ENCODE data around the genes TMEM92, CHAD, MYCBPAP, EPN3 and ABCC3.

DNA sequence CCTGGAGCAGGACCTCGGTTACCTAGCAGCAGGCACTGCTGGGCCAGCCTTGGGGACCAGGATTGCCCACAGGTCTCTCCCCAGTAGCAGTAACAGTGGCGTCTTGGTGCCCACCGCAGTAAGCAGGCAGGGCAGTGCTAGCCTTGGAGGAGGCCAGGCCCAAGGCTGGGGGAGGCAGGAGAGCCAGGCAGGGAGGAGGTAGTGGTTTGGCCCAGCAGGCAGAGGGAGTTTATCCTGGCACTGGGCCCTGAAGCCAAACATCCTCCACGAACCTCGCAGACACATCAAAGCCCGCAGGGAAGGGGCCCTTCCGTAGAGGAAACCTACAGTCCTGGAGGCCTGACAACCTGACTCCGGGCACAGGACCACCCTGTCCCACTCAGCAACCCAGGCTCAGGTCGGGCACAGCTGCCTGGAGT lies 7.7 kb upstream of the TMEM92 start:
- PRO-cap, result no peak
- RAMPAGE, long total RNA, 4 experiments, result no peak in any of the 4 experiments

- PRO-cap, result no peak
- RAMPAGE, long total RNA, 4 experiments, result no peak in any of the 4 experiments
Measured at GRCh38 chr17:50274227-50275010, at the start of gene TMEM92. Gene TMEM92, plus strand, starts transcription at chr17:50274466.

DNA sequence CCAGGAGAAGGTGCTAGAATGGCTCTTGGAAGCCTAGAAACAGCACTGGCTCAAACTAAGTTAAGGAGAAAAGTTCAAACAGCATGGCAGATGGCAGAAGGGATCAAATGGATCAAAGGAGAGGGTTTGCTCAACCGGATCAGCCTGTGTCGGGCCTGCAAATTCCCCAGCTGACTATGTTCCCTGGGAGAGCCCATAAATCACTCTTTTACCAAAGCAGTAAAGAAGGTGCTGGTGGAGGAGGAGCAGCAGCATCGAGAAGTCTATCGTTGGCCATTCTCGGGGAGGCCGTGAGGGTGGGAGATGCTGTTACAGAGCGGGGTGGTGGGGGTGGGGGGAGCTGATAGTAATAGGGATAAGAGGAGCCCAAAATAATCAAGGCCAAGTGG lies 27.0 kb upstream of the XYLT2 start:
- PRO-cap, result no peak
- RAMPAGE, long total RNA, 4 experiments, result no peak in any of the 4 experiments

DNA sequence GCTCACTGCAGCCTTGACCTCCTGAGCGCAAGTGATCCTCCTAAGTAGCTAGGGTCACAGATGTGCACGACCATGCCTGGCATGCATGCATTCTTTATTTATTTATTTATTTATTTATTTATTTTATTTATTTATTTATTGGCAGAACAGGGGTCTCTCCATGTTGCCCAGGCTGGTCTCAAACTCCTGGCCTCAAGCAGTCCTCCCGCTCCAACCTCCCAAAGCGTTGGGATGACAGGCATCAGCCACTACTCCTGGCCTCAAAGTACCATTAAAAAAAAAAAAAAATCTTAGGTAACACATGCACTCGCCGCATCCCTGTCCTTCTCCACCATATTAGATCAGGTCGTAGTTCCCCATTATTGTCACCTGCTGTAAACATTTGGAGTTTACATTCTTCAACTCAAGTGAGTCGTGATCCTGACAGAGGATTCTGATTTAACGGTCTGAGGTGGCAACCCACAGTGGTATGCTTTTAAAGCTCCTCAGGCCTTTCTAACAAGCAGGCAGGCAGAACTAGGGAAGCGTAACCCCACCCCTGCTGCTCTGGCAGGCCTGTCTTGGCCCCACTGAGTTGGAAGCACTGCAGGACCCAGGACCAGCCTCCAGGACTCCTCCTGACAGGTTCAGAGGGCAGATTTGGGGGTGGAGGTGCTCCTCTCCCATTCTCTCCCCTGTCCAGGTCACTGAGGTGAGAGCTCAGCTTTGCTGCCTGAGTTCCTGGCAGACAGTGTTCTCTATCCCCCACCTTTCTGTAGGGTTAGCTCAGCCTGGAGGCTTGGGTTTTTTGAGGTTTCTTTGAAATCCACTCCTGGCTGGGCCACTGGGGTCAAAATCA lies 9.9 kb downstream of the MRPL27 start:
- PRO-cap, result no peak
- RAMPAGE, long total RNA, 4 experiments, result no peak in any of the 4 experiments

DNA sequence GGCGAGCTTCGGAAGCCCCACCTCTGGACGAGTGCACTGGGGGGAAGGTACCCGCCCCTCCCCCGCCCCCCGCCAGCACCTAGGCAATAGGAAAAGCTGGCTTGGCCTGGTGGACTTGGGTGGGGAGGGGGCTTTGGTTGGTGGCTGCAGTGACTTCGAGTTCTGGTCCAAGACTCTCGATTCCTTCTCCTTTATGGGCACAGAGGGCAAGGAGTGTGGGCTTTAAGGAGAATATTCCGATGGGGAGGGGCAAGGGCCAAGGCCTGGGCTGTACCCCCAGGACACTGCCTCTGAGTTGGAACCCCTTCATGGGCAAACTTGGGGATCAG lies 401 bp downstream of the ACSF2 start:
- PRO-cap, result no peak
- RAMPAGE, long total RNA, 4 experiments, result no peak in any of the 4 experiments

DNA sequence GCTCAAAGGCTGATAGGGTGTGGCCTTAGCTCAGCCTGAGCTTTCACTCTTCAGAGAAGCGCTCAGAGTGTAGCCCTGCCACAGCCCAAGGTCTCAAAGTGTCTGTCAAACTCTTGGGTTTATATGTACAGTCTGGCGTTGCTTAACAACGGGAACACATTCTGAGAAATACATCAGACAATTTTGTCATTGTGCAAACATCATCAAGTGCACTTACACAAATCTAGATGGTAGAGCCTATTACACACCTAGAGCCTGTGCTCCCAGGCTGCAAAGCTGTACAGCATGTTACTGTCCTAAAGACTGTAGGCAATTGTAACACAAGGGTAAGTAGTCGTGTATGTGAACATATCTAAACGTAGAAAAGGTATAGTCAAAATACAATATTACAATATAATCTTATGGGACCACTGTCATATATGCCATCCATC lies 20.8 kb downstream of the CHAD start:
- PRO-cap, result no peak
- RAMPAGE, long total RNA, 4 experiments, result no peak in any of the 4 experiments

GRCh38 chr17:50468112-50469324 lies at the start of gene CHAD:
Gene CHAD, minus strand, starts transcription at chr17:50468880.
- PRO-cap, result no peak
- RAMPAGE, long total RNA, 4 experiments, result no peak in any of the 4 experiments

DNA sequence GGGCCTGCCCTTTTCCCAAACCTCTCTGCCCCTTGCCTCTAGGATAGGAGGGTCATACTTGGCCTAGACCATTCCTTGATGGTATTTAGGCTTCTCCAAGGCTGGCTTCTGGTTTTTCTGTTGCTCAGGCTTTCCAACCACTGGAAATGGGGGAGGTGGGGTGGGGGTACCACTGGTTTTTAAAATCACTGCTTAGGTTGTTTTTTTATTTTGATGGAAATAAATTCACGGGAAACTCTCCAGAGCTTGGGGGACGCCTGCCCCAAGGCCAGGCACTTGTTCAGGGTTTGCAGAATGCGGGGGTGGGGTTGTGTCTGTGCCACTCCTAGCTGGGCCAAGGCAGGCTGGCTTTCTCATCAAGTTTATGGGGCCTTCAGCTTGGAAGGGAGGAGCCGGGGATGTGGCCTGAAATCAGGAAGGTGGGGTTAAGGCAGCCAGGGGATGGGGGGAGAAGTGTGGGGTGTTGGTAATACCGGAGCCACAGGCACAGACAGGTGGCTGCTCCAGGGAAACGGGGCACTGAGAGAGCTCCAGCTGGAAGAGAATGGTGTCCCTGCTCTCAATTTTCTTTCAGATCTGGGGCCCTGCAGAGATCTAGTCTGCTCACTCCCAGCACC lies 1.7 kb upstream of the CHAD start:
- PRO-cap, result no peak
- RAMPAGE, long total RNA, 4 experiments, result no peak in any of the 4 experiments

GRCh38 chr17:50507608-50508922 lies at the start of gene MYCBPAP:
Gene MYCBPAP, plus strand, starts transcription at chr17:50508439.
- PRO-cap, result no peak
- RAMPAGE, long total RNA, 4 experiments, result start-site peak on the plus strand in 1 of 4 experiments, at chr17:50508417-50508426 at its widest, 6 reads per replicate

GRCh38 chr17:50532568-50532954 lies at the start of gene EPN3:
Gene EPN3, plus strand, starts transcription at chr17:50532735.
- PRO-cap, result no peak
- RAMPAGE, long total RNA, 4 experiments, result no peak in any of the 4 experiments

DNA sequence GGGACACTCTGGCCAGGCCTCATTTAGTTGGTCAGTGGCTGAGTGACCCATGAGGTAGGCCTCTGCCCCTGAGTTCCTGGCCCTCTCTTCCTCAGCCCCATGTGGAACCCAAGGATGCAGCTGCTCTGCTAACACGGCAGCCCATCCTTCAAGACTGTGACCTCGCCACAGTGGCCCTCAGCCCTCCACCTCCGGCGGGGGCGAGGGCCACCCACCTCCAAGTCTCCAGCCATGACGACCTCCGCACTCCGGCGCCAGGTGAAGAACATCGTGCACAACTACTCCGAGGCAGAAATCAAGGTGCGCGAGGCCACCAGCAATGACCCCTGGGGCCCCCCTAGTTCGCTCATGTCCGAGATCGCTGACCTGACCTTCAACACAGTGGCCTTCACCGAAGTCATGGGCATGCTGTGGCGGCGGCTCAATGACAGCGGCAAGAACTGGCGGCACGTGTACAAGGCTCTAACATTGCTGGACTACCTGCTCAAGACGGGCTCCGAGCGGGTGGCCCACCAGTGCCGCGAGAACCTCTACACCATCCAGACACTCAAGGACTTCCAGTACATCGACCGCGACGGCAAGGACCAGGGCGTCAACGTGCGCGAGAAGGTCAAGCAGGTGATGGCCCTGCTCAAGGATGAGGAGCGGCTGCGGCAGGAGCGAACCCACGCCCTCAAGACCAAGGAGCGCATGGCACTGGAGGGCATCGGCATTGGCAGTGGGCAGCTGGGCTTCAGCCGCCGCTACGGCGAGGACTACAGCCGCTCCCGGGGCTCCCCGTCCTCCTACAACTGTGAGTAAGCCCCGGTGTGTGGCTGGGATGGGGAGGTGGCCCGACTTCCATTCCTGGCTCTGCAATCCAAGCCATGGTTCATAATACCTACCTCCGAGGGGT lies 4.0 kb downstream of the EPN3 start:
- PRO-cap, result no peak
- RAMPAGE, long total RNA, 4 experiments, result no peak in any of the 4 experiments

- PRO-cap, result no peak
- RAMPAGE, long total RNA, 4 experiments, result no peak in any of the 4 experiments
Measured at GRCh38 chr17:50561367-50561718, 828 bp downstream of the CACNA1G start.

- PRO-cap, result no peak
- RAMPAGE, long total RNA, 4 experiments, result no peak in any of the 4 experiments
Measured at GRCh38 chr17:50634140-50635431, at the start of gene ABCC3. Gene ABCC3, plus strand, starts transcription at chr17:50634881.

GRCh38 chr17:50640810-50641282 lies 6.2 kb downstream of the ABCC3 start:
- PRO-cap, result no peak
- RAMPAGE, long total RNA, 4 experiments, result no peak in any of the 4 experiments

GRCh38 chr17:50659958-50660719 lies 25.5 kb downstream of the ABCC3 start:
- PRO-cap, result no peak
- RAMPAGE, long total RNA, 4 experiments, result no peak in any of the 4 experiments

DNA sequence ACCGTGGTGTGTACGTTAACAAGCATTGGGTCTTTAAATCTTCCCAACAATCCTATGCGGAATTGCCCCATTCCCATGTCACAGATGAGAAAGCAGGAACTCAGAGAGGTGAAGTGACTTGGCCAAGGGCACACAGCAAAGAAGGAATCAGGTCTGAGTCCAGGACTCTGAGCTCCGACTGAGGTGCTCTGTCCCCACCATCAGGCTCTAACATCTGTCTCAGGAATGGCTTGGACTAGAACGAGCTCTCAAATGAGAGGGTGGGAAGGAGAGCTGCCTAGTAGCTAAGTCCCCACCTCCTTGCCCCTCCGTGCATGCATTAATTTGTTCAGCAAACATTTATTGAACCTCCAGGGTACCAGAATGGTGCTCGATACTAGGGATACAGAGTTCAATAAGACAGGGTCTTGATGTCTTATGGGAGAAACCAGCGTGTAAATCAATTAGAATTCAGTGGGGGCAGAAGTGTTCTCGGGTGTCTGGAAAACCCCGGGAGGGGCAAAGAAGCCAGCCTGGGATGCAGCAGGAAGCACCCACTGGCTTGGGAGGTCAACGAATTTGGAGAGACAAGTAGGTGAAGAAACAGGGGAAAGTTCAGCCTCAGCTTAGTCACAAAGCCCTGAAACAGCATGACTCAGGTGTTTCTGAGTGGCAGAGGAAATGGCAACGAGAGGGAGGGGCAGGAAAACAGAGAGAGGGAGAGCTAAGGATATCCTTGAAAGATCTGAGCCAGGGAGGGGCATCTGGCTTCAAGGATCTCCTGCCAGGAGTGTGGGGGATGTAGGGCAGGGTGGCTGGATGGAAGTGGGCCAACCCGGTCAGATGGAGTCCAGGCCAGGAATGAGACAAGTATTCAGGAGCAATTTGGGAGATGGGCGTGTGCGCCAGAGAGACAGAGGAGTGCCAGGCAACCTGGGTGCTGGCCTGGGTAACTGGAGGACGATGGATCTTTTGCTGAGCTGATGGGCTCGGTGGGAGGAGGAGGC lies 26.9 kb downstream of the ABCC3 start:
- PRO-cap, result no peak
- RAMPAGE, long total RNA, 4 experiments, result no peak in any of the 4 experiments

DNA sequence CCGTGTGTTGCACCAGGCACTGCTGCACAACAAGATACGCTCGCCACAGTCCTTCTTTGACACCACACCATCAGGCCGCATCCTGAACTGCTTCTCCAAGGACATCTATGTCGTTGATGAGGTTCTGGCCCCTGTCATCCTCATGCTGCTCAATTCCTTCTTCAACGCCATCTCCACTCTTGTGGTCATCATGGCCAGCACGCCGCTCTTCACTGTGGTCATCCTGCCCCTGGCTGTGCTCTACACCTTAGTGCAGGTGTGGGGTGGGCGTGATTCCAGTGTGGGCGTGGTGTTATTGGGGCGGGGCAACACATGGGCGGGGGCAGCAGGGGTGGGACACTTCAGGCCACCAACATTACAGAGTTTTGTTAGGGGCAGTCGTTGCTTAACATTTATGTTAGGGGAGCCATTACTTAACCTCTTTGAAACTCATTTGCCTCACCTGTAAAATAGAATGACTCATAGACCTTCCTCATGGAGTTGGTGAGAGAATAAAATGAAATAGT lies 31.3 kb downstream of the ANKRD40 start:
- PRO-cap, result no peak
- RAMPAGE, long total RNA, 4 experiments, result no peak in any of the 4 experiments

- PRO-cap, result no peak
- RAMPAGE, long total RNA, 4 experiments, result no peak in any of the 4 experiments
Measured at GRCh38 chr17:50684570-50685117, 23.1 kb downstream of the ANKRD40 start.

DNA sequence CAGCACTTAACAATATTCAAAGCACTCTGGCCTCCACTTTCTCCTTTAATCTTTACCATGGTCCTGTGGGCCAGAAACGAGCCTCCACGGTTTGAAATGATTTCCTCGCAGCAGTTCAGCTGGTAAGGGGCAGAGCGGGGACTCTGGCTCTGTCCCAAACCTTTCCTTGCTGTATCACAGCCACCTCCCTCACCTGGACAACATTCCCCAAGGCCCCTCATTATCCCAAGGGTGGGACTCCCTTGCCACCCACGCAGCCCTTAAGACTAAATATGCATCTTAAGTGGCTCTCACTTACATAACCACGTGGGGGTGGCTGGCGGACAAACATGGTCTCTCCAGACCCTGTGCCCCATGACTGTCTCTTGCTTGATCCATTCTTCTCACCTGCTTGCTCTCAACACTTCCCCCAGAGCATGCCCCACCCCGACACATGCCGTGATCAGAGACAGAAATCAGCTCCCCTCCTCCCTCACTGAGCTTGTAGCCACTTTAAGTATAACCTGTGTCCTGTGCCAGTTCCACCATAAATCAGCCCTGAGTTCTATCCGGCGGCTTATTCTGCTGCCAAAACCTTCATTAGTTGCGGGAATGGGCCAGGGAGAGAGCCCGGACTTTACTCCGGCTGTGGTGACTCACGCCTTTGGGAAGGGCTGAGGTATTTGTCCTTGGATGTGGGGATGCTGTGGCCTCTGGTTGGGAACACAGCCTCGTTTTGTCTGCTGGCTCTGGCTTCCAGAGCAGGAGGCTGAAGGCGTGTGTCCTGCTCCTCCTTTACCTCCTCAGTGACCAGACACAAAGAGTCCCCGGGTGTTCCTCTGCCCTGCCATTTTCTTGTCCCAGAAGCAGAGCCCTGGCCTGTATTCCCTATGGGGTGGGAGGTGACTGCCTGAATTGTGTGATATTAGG lies 21.2 kb downstream of the ANKRD40 start:
- PRO-cap, result no peak
- RAMPAGE, long total RNA, 4 experiments, result no peak in any of the 4 experiments

DNA sequence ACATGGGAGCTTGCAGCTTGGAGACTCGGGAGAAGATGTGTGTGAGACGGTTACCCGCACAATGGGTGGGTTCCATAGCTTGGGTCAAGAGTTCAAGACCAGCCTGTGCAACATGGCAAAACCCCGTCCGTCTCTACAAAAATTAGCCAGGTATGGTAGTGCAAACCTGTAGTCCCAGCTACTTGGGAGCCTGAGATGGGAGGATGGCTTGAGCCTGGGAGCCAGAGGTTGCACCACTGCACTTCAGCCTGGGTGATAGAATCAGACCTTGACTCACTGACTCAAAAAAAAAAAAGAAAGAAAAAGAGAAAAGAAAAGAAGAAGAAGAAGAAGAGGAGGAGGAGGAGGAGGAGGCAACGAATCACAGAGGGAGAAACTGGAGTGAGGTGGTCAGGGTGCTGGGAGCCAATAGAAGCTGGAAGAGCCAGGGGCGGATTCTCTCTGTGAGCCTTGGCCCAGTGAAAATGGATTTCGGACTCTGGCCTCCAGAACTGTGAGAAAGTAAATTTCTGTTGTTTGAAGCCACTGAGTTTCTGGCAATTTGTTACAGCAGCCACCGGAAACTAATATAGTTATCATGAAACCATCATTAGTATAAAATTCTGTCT lies 27.9 kb upstream of the WFIKKN2 start:
- PRO-cap, result no peak
- RAMPAGE, long total RNA, 4 experiments, result no peak in any of the 4 experiments